Prostate gland (tissue), 2 donors: ENCODE measurements around the genes FNTB and MAX.

GRCh38 chr14:64508786-64509546, 4.4 kb downstream of the ZBTB1 start:
- PRO-cap, result no peak
- RAMPAGE, long total RNA, 2 experiments, result no peak in any of the 2 experiments

GRCh38 chr14:64510249-64510975, 5.8 kb downstream of the ZBTB1 start:
- PRO-cap, result no peak
- RAMPAGE, long total RNA, 2 experiments, result no peak in any of the 2 experiments

DNA sequence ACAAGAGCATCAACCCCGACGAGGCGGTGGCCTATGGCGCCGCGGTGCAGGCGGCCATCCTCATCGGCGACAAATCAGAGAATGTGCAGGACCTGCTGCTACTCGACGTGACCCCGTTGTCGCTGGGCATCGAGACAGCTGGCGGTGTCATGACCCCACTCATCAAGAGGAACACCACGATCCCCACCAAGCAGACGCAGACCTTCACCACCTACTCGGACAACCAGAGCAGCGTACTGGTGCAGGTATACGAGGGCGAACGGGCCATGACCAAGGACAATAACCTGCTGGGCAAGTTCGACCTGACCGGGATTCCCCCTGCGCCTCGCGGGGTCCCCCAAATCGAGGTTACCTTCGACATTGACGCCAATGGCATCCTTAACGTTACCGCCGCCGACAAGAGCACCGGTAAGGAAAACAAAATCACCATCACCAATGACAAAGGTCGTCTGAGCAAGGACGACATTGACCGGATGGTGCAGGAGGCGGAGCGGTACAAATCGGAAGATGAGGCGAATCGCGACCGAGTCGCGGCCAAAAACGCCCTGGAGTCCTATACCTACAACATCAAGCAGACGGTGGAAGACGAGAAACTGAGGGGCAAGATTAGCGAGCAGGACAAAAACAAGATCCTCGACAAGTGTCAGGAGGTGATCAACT, 1.5 kb downstream of the HSPA2 start:
- PRO-cap, result no peak
- RAMPAGE, long total RNA, 2 experiments, result no peak in any of the 2 experiments

DNA sequence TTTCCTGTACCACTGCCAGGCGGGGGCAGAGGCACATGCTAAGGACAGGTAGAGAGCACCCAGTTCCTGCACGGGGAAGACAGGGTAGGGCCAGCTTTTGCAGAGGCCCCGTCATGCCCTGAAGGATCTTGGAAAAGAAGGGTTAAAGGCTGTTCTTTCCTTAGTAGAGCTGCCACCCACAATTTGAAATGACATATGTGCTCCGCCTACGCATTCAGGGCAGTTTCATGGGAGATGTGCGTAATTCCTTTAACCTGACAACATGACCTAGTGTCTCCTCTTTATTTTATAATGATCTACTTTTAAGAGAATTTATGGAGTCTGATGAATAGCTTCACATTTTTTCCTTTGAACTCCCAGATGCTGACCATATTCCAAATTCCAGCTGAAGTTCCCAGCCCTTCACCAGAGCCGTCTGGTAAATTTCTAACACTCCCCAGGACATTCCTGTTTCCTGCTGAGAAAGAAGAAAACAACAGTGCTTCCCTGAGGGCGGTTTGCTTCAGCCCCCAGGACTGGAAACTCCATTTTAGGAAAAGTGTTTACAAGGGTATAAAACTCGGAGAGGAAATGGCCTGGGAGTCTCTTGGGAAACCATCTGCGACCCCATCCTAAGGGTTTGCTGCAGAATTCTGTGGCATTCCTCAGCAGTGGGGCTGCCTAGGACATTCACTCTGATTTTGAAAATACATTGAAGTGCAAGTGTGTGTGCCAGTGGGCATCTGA, 58.8 kb upstream of the PLEKHG3 start:
- PRO-cap, result no peak
- RAMPAGE, long total RNA, 2 experiments, result no peak in any of the 2 experiments

DNA sequence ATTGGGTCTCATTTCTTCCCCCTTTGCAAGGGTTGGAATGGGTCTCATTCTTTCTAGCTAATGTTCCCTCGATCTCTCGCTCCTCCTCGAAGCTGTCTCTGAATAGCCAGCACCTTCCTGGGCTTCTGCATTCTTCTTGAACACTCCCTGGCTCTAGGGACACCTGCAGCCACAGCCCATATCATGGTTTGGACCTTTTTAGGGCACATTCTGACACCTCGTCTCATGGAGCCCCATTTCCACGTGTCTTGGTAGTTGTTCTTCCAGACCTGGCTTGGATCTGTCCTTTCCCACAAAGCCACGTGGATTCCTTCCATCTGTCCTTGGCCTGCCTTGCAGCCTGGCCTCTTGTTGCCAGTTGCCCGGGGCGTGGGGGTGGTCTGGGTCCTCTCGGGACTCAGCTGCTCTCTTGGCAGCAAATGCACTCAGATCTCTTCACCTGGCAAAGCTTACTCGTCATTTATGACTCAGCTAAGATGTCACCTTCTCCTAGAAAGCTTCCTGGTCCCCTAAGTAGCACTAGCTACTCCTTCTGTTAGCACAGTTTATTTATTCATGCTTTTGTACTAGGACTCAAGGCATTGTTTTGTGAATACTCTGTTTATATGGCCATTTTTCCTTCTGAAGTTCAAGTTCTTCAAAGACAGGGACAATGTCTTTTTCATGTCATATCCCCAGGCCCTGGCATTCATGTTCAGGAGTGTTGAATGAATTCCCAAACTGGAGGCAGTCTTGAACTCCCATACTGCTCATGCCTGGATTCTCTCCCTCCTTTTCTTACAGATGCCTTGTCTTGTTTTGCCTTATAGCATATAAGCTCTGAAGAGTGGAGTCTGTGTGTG, 13.6 kb downstream of the PLEKHG3 start:
- PRO-cap, result no peak
- RAMPAGE, long total RNA, 2 experiments, result no peak in any of the 2 experiments

GRCh38 chr14:64732545-64733257, 28.5 kb downstream of the PLEKHG3 start:
- PRO-cap, result no peak
- RAMPAGE, long total RNA, 2 experiments, result no peak in any of the 2 experiments

GRCh38 chr14:64764082-64765223, 60.2 kb downstream of the PLEKHG3 start:
- PRO-cap, result no peak
- RAMPAGE, long total RNA, 2 experiments, result no peak in any of the 2 experiments

GRCh38 chr14:64915421-64915620, 1.1 kb downstream of the CHURC1 start:
- PRO-cap, result no peak
- RAMPAGE, long total RNA, 2 experiments, result no peak in any of the 2 experiments

- PRO-cap, result no peak
- RAMPAGE, long total RNA, 2 experiments, result no peak in any of the 2 experiments
Measured at GRCh38 chr14:64972922-64973345, 798 bp upstream of the RAB15 start.

GRCh38 chr14:64986574-64987754, at the start of gene FNTB:
Gene FNTB (plus strand): TSS chr14:64986895.
- PRO-cap, result bidirectional peak, plus-strand start at chr14:64986879, minus-strand start at chr14:64986704; bidirectional peak, plus-strand start at chr14:64987241, minus-strand start at chr14:64987135
- RAMPAGE, long total RNA, 2 experiments, result start-site peak on the plus strand in 1 of 2 experiments, at chr14:64986862-64987255 at its widest, 33 to 155 reads per replicate

GRCh38 chr14:65044405-65045021, 57.8 kb downstream of the MAX start:
- PRO-cap, result no peak
- RAMPAGE, long total RNA, 2 experiments, result no peak in any of the 2 experiments

GRCh38 chr14:65054369-65054978, 47.8 kb downstream of the MAX start:
- PRO-cap, result no peak
- RAMPAGE, long total RNA, 2 experiments, result no peak in any of the 2 experiments

- PRO-cap, result unidirectional peak, minus-strand start at chr14:65102330; bidirectional peak, plus-strand start at chr14:65102836, minus-strand start at chr14:65102517
- RAMPAGE, long total RNA, 2 experiments, result start-site peak on the minus strand in 2 of 2 experiments, at chr14:65102330-65102731 at its widest, 24 to 1,151 reads per replicate
Measured at GRCh38 chr14:65101927-65102772, at the start of gene MAX. Gene MAX (minus strand): TSS chr14:65102517.

DNA sequence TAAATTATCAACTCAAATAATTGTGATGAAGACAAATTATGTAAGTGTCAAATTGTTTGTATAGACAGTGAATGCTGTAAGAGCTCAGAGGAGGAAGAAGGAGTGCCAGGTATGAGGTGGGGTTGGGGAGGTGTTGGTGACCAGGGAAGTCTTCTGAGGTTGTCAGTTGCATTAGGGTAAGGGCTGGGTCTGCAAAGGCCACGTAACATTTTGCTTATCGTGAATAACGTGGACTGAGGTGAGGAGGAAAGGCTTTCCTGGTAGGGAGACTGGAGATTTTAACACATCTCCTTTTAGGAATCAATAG, 2.5 kb upstream of the MAX start:
- PRO-cap, result no peak
- RAMPAGE, long total RNA, 2 experiments, result no peak in any of the 2 experiments

- PRO-cap, result no peak
- RAMPAGE, long total RNA, 2 experiments, result no peak in any of the 2 experiments
Measured at GRCh38 chr14:65236396-65236770, 134.1 kb upstream of the MAX start.

DNA sequence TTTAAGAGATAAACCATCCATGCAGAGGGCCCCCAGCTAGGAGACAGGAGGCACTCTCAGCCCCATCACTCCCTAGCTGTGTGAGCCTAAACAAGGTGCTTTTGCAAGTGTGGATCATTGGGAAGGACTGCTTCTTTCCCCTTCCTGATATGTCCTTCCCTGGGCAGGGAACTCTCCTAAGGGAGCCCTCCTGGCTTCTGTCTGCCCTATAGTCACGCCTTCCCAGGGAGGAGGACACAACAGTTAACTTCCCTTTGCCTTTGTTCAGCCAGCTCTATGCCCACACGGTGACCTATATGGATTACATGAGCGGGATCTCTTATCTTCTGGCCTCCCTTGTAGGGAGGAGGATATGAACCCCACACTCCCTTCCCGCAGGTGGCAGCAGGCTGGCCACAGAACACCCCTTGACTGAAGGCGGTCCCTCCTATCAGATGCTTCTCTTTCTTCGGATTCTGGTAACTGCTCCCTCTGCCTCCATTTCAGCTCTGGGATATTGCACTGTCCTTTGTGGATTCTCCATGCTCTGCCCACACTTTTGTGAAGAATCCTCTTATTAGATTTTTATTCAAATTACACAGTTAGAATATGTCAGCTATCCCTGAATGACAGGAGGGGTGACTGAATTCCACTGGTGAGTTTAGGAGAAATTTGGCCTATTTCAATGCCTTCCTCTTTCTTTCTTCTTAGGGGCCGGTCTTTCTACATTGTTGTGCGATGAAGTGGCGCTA, 135.7 kb upstream of the MAX start:
- PRO-cap, result no peak
- RAMPAGE, long total RNA, 2 experiments, result no peak in any of the 2 experiments

DNA sequence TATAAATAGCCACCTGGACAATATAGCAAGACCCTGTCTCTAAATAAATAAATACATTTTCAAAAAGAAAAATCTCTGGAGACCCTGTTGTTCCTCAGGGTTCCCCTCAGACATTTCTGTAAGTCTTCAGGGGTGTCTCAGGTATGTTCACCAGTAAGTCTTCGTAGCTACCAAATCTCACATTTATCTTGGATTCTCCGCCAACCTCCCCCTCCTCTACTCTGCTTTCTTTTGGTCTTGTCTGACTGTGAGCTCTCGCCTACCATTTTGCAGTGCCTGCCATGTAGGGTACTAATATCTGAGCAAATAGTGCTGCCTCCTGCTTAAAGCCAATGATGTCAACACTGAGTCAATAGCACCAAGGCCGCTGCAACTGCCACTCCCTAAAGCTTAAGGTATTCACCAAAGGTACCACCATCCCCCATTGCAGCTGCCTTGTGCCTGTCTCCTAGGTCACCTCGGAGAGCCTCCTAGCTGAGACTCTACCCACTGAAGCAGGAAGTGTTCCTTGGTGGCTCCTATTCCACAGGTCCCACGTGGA, 114.9 kb upstream of the FUT8 start:
- PRO-cap, result no peak
- RAMPAGE, long total RNA, 2 experiments, result no peak in any of the 2 experiments

GRCh38 chr14:65353006-65353441, 59.5 kb upstream of the FUT8 start:
- PRO-cap, result no peak
- RAMPAGE, long total RNA, 2 experiments, result no peak in any of the 2 experiments

DNA sequence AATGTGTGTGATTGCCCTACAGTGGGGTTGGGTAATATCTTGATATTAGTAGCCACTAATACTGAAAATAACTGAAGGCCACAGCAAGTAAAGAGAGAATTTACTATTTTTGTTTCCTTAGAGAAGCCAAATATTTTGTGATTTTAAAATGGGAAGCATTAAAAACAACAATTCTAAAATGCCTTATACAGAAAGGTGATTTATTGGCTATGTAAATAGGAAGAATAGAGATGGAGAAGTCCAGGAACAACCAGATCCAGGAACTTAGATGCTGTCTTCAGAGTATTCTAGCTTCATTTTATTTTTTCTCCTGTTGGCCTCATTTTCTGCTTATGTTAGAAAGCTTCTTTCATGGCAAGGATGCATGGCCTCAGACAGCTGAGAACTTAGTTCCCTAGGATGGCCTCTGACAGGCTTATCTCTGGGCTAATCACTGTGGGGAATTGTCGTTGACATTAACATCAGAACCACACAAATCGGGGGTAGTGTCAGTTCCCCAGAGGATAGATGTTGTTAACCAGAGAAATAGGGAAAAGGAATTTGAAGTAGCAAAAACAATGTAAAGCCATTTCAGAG, 21.5 kb downstream of the FUT8 start:
- PRO-cap, result no peak
- RAMPAGE, long total RNA, 2 experiments, result no peak in any of the 2 experiments

DNA sequence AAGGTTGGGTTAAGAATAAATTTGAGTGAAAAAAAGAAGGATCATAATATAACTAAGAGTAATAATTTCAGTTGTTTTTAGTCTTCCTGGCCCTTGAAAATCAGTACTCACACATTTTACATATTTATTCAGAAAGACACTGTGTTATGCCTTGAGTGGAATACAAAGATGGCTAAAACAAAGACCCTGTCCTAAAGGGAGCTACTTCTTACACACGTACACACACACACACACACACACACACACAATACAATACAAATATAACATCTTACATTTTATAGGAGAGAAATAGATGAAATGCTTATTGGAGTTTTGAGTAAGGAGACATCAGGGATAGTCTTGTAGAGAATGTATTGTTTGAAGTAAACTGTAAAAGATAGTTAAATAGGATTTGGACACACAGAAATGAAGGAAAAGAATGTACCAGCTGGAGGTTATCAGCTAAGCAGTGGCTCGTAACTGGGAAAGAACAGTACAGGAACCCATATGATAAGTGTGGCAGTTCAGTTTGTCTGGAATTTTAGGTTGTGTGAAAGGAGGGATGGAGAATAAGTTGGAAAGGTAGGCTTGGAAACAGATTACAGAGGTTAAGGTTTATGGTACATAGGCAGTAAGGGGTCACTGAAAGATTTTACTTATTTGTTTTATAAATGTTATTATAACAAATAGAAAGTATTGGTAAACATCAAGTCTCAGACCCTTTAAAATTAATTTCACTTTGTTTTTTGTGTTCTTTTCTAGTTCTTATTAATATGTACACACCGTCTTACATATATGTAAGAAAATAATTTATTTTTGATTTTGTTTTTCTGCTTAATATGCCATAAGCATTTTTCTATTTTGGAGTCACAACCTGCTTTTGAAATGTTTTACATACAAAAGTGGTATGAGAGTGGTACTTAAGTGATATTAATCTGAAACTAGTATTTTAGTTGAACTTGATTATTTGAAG, 217.4 kb downstream of the FUT8 start:
- PRO-cap, result no peak
- RAMPAGE, long total RNA, 2 experiments, result no peak in any of the 2 experiments